Gastroesophageal sphincter (tissue), 4 donors: ENCODE results near the genes ITGB3 and TBKBP1.

DNA sequence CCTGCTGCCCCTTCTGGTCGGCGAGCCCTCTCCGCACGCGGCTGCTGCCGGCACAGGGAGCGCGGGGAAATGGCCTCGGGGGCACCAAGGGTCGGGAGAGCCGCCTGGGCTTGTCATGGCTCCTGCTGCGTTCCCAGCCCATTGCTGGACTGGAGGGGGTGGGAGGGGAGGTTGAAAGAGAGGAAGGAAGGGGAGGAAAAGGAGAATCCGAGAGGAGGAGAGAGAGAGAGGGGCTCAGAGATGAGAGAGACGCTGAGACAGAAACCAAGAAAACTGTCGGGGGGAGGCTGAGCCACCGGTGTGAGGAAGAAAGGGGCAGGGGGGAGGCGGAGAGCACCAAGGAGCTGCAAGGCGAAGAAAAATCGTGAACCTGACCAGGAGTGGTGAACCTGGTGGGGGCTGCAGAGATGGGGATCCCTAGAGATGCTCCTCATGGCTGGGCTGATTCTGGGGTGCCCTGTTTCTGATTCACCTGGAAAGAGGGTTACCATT, 1.7 kb upstream of the WNT3 start:
- PRO-cap, result no peak
- RAMPAGE, long total RNA, 4 experiments, result no peak in any of the 4 experiments

- PRO-cap, result unidirectional peak, plus-strand start at chr17:46867506
- RAMPAGE, long total RNA, 4 experiments, result no peak in any of the 4 experiments
Measured at GRCh38 chr17:46867419-46867618, 15.9 kb downstream of the WNT9B start.

DNA sequence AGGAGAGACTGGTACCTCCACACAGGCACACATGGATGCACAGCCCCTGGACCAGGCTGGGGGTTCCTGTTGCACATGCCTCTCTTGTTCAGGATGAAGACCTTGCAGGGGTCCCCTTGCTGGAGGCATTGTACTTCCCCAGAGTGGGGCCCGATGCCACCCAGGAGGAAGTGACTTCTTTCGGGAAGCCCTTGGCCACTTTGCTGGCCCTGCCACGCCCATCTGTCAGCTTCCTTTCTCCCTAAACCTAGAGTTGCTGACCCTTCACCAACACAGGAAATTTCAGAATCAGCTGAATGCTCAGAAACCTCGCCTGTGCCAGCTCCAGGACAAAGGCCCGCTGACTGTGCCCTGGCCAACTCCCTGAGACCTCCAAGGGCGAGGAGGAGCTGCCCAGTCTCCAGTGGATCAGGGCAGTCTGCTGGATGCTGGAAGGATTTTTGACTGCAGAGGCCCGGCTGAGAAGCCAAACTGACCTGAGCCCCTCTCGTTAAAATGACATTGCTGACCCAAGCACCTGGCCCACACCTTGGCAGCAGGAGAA, 26.7 kb downstream of the WNT9B start:
- PRO-cap, result bidirectional peak, plus-strand start at position 396 of the sequence, minus-strand start at position 172 of the sequence
- RAMPAGE, long total RNA, 4 experiments, result no peak in any of the 4 experiments

- PRO-cap, result no peak
- RAMPAGE, long total RNA, 4 experiments, result no peak in any of the 4 experiments
Measured at GRCh38 chr17:46925461-46926003, 2.6 kb downstream of the GOSR2 start.

DNA sequence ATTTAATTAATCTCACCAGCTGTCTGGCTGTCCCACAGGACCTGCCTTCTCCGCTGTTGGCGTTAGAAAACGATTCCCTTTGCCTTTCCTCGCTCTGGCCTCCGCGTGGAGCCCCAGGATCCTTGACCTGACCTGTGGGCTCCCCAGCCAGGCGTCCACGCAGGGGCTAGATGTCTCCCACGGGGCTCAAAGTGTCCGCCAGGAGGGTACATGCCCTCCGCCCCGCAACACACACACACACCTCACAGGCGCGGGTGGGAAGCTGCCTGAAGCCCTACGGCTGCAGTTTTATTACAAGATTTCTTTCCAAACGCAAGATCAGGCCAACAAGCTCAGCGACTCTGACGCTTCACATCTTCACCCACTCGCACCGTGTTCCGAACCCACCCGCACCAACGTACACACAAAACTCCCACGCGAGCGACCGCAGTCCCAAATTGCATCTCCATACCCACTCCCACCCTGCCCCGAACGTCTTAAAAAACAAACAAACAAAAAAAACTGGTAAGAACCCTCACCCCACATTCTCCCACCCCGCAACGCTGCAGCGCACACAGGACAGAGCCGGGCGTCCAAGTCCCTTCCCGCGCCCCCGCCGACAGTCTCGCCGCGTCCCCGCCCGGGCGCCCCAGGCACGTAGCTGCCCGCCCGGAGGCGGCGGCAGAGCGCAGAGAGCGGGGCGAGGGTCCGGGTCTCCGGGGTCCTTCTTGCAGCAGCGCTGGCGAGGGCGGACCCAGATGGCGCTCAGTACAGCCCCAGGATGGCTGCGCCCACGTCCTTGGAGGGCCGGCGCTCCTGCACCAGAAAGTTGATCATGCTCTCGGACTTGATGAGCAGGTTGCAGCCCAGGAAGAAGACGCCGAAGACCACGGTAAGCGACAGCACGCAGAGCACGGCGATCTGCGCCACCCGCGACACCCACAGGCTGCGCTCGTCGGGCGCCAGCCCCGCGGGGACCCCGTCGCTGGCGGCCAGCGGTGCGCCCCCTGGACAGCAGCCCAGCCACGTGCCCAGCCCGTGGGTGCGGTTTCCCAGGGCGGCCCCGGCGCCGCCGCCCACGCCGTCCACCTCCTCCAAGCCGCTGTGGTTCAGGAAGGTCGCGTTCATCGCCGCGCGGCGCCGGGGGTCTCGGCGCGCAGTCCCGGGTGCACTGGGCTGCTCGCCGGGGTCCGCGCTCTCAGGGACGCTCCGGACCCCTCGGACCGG, 749 bp downstream of the RPRML start:
- PRO-cap, result no peak
- RAMPAGE, long total RNA, 4 experiments, result no peak in any of the 4 experiments

- PRO-cap, result no peak
- RAMPAGE, long total RNA, 4 experiments, result no peak in any of the 4 experiments
Measured at GRCh38 chr17:46998685-46998884, 19.5 kb upstream of the RPRML start.

- PRO-cap, result unidirectional peak, plus-strand start at chr17:47204982
- RAMPAGE, long total RNA, 4 experiments, result no peak in any of the 4 experiments
Measured at GRCh38 chr17:47204670-47206066, 4.0 kb upstream of the MYL4 start.

GRCh38 chr17:47229704-47230214, 20.6 kb downstream of the MYL4 start:
- PRO-cap, result no peak
- RAMPAGE, long total RNA, 4 experiments, result no peak in any of the 4 experiments

GRCh38 chr17:47253369-47254447, at the start of gene ITGB3:
Gene ITGB3 (plus strand): TSS chr17:47253827.
- PRO-cap, result bidirectional peak, plus-strand start at chr17:47253824, minus-strand start at chr17:47253902
- RAMPAGE, long total RNA, 4 experiments, result start-site peak on the plus strand in 2 of 4 experiments, at chr17:47253843-47253888 at its widest, 67 to 86 reads per replicate

- PRO-cap, result unidirectional peak, plus-strand start at chr17:47305818
- RAMPAGE, long total RNA, 4 experiments, result no peak in any of the 4 experiments
Measured at GRCh38 chr17:47305682-47305955, 18.1 kb upstream of the EFCAB13 start.

DNA sequence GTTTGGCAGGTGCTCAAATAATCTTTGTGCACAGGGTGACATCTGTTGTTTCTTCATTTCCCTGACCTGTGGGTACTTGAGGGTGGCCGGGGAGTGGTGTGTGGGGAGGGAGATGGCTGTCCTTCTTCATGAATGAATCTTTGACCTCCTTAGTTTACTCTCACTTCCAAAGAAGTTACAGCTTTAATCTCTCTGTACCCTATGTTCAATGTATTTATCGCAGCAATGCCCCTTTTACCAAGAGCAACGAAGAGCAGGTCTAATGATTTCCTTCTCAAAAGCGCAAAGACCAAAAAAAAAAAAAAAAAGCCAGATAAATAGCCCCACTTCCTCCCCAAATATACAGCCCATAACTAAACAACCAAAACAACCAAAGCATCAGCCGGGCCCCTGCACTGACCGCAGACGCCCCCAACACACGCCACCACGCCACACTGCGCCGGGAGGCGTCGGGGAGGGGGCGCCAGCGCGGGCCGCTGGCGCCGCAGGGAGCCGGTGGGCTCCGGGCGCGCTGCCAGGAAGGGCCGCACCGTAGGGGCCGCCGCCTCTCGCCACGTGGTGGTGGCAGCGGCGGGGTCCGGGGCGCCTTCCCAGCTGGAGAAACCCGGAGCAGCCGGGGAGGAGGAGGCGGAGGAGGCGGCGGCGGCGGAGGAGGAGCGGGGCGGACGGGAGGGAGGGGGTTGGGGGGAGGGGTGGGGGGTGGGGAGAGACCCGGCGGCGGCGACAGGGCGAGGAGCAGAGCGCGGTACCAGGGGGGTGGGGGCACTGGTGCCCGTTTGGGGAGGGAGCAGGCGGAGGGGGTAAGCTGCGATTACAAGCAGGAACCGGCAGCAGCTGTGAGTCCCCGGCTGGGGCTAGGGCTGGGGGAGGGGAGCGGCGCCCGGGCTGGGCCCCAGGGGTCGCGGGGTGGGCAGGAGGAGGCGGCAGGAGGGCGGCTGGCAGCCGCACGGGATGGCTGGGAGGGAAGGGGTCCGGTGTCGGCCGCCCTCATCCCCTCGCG, at the start of gene TBKBP1:
TSS of gene TBKBP1 (plus strand) at position 803 of the 1,000 bp plus-strand sequence.
- PRO-cap, result bidirectional peak, plus-strand start at position 706 of the sequence, minus-strand start at position 641 of the sequence
- RAMPAGE, long total RNA, 4 experiments, result no peak in any of the 4 experiments

DNA sequence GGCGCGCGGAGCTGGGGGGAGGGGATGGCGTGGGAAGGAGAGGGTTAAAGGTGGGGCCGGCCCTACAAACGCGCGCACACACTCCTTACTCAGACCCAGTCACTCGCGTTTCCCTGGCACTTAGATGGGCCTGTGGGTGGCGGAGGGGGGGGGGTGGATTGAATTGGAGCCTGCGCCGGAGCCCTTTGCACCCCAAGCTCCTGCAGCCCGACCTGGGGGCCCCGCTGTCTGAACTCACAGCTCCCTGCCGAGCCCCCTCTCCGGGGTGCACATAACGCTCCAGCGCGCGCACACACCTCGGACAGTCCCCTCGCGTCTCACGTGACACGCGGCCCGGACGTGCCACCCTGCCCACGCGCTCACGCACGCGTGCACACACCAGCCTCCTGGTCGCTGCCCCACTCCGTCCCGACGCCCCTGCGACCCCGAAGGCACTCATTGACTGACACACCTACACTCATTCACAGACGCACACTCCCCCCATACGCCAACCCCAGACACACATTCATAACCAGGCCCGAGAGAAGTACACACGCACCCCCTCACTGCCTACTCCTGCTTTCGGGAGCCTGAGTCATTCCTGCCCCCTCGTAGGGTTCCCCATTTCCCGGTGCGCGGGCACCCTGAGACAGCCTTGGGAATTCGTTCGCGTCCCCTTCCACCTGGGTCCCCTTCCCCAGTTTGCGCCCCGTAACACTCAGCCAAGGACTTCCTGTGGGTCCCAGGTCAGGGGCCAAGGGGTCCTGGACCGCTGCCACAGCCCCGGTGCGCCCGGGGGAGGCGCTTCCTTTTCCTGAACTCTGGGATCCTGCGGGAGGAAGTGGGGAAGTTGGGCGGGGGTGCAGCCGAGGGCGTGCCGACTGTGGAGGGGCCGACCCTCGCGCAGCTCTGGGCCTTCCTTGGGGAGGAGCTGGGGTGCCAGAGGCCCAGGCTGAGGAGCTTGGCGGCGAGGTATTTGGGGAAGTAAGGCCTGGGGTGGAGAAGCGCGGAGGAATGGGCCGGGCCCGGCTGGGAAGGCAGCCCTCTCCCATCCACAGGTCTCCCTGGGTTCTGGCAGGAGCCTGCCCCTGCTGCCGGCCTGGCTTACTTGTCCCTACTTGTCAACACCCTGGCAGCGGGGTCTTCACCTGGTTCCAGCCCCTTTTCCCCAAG, 1.2 kb downstream of the TBKBP1 start:
- PRO-cap, result bidirectional peak, plus-strand start at position 338 of the sequence, minus-strand start at position 273 of the sequence; bidirectional peak, plus-strand start at position 978 of the sequence, minus-strand start at position 802 of the sequence
- RAMPAGE, long total RNA, 4 experiments, result no peak in any of the 4 experiments

DNA sequence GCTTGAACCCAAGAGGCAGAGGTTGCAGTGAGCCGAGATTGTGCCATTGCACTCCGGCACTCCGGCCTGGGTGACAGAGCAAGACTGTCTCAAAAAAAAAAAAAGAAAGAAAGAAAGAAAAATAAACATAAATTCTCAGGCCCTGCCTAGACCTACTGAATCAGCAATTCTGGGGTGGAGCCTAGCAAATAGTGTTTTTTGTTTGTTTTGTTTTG, 1.6 kb downstream of the MRPL10 start:
- PRO-cap, result no peak
- RAMPAGE, long total RNA, 4 experiments, result no peak in any of the 4 experiments

GRCh38 chr17:47883934-47884652, 11.9 kb upstream of the SP2 start:
- PRO-cap, result no peak
- RAMPAGE, long total RNA, 4 experiments, result no peak in any of the 4 experiments

DNA sequence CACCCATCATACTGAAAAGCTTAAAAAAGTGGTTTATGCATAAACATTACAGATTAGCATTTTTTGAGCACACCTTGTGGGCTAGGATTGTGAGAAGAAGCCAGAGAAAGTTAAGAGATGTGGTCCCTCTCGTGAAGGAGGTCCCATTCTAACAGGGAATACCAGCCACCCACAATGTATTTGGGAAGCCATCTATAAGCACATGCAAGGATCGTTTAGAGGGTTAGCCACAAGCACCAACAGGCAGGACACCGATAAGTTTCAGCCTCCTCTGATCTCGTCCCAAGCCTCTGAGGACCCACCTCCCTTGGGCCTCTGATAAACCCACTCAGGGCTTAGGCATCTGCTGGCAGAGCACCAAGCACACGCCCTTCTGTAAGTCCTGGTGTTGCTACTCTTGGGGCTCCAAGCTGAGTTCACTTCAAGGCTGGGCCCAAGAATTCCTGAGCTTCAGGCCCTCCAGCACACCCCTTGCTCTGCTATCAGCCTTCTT, 5.5 kb upstream of the PNPO start:
- PRO-cap, result no peak
- RAMPAGE, long total RNA, 4 experiments, result no peak in any of the 4 experiments

DNA sequence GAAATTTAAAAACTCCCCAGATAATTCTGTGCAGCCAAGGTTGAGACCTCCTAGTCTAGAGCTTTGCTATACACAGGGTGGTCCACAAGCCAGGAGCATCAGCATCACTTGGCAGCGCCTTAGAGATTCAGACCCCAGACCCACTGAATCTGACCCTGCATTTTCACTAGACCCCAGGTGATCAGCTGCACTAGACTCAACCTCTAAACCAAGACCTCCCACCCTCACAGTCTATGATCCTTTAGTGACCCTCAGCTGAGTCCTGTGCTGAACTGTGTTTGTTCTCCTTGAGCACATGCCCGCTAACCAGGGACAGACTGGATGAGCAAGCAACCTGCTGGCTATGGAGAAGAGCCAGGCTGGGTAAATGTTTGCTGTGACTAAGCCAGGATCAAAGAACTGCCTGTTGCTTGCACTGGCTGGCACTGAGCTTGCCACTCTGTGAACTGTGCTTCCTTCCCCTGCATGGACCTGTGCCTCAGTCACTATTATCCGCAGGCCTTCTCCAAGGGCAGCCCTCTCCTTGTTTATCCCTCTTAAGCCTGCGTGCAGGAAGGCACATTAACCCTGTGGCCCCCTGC, 7.2 kb downstream of the PNPO start:
- PRO-cap, result no peak
- RAMPAGE, long total RNA, 4 experiments, result no peak in any of the 4 experiments

DNA sequence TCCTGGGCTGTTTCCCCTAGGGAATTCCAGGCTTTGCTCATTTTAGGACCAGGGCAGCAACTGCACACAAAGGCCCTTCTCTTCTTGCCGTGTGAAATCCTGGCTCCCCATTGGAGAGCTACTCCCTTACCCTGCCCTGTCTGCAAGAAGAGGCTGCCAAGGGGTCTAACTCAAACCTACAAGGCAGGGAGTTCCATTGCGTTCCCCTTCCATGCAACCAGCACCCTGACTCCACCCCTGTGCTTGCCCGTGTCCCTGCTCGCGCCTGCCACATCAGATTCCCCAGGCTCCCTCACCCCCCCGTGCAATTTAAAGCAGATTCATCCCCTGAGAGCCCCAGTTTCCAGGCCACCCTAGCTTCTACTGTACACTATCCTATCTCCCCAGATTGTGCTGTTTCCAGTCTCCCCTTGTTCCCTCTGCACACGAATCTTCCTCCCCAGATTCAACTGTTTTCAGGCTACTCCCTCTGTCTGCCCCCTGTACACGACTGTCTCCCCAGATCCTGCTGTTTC, 23.2 kb downstream of the COPZ2 start:
- PRO-cap, result no peak
- RAMPAGE, long total RNA, 4 experiments, result no peak in any of the 4 experiments

GRCh38 chr17:48046677-48047485, 1.3 kb upstream of the NFE2L1 start:
- PRO-cap, result no peak
- RAMPAGE, long total RNA, 4 experiments, result no peak in any of the 4 experiments

DNA sequence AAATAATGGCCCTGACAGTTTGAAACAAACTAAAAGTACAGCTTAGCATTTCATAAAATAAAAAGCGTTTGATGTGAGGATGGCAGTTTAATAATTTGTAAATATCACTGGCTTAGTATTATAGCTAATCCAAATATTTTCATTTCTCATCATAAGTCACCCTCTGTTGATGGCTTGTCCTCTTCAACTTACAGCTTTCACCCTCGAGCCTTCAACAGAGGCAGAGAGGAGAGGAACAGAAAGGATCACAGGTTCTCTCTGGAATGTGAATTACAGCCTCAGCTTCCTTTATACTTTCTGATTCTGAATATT, 106.4 kb downstream of the SNX11 start:
- PRO-cap, result no peak
- RAMPAGE, long total RNA, 4 experiments, result no peak in any of the 4 experiments

GRCh38 chr17:48337945-48338607, 91.9 kb downstream of the SKAP1 start:
- PRO-cap, result no peak
- RAMPAGE, long total RNA, 4 experiments, result no peak in any of the 4 experiments